ENCODE results near the gene NXPH3.

- PRO-cap: no peak
Measured at GRCh38 chr17:48576384-48577207, 1.6 kb downstream of the HOXB4 start.

DNA sequence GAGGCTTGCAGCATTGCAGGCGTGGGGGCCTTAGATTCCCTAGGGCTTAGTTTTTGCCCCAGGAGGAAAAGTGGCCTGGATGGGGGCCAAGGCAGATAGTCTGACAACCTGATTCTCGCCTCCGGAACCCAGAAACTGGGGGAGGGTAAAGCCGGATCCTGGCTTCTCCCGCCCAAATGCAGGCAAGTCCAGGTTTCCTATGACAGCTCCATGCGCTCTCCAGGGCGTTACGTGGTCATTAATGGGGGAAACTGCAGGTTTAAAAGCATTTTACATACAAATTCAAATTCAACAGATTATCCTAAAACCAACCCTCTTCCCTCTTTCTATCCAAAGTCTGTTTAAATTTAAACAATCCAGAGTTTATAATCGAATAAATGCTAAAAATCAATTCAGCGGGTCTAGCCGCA, 752 bp upstream of the HOXB6 start:
- PRO-cap: no peak

GRCh38 chr17:48620109-48621434, 5.5 kb upstream of the HOXB8 start:
- PRO-cap: no peak

DNA sequence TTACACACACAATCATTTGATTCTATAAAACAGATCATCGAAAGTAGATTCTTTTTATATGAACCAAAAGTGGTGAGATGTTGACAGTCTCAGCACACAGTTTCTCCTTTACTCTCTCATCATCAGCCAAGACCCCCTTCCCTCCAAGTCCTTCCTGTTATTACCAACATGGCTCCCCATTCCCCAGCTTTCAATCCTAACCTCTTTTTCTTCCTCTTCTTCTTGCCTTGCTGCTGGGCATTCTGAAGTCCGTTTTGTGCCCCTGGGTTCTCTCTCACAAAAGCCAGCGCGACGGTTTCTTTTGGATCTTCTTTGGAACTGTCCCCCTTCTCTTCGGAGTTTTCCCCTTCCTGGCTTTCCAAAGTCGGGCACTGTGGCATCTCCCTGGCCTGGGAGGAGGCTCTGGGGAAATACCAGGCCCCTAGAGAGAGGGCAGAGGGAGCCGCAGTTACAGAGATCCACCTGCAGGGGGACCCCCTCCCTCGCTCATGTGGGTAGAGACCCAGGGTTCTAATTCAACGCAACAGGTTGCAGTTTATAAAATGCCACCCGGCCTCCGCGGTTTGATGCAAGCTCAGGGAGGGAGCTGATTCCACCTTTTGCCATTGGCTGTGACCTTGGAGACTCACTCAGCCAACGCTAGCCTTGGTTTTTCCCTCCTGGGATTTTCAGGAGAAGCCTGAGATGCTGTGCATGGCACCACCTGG, 12.3 kb downstream of the TTLL6 start:
- PRO-cap: no peak

DNA sequence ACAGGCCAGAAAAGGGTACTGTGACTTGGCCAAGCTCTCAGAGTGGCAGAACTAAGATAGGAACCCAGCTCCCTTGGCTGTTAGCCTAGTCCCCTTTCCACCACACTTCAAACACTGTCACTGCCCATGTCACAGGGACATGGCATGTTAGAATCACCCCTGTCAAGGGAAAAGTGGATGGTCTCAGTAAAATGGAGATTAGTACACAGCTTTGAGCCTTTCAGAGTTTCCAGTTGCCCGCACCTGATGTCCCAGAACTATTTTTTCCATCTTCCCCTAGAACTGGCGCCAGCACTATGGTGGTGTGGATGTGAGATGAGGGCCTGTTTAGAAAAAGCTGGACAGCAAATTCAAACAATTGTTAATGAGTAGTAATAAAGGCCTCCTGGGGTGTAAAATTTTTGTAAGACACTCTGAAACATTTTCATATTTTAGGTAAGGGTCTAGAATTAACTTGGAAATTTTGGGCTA, 1.8 kb downstream of the CALCOCO2 start:
- PRO-cap: no peak

DNA sequence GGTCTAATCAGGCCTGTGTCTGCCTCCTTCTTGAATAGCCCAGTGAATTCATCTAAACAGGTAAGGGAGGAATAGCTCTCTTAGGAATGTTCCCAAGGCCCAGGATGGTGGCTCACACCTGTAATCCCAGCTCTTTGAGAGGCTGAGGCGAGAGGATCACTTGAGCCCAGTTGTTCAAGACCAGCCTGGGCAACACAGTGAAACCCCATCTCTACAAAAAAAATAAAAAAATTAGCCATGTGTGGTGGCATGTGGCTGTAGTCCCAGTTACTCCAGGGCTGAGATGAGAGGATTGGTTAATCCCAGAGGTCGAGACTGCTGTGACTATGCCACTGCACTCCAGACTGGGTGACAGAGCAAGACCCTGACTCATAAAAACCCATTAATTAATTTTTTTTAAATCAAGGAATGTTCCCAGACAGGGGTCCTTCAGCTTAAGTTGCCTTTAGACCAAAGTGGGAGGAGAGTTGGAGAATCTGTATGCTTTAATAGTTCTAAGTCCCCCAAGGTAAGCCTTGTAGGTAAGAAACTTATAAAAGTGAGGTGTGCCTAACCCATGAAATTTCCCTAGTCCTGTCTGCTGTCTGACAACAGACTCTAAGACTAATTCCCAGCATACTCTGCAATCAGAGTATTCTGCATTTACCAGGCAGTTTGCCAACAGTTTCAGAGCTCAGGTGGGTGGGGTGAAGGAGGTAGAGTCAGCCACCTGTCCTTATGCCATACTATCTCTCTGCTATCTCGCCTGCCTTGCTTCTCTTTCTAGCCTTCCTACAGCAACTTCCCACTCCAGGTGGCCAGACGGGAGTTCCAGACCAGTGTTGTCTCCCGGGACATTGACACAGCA, 2.0 kb downstream of the ATP5MC1 start:
- PRO-cap: no peak

GRCh38 chr17:49014278-49015037, 17.3 kb downstream of the IGF2BP1 start:
- PRO-cap: no peak

DNA sequence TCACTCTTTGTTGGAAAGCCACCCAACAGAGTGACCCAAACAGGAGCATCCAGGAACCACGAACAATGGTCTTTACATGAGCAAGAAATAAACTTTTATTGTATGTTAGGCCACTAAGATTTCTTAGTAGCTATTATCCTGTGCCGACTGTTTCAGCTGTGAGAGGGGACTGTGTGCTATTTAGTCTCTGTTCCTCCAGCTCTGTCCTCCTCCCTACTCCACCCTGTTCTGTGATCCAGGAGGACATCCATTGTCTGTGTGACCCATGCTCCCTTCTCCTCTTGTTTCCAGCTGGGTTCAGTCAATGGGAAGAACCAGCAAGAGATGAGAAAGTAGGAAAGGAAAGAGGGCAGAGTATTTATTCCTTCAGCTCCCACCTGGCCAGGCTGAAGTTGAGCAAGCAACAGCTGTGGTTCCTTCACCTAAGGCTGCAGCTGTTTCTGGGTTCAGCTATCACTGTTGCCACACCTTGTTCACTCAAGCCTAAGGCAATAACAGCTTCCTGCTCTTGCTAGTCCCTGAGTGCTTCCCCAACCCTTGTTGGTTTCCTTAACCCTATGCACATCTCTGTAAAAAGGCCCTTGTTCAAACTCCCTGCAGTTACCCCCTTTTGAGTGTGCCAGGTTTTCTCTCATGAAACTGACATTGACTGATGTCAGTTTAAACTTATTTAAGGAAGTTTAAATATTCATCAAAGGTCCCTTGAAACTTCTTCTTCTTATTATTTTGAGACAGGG, 14.8 kb upstream of the B4GALNT2 start:
- PRO-cap: no peak

- PRO-cap: no peak
Measured at GRCh38 chr17:49201586-49202064, 8.7 kb downstream of the GNGT2 start.

DNA sequence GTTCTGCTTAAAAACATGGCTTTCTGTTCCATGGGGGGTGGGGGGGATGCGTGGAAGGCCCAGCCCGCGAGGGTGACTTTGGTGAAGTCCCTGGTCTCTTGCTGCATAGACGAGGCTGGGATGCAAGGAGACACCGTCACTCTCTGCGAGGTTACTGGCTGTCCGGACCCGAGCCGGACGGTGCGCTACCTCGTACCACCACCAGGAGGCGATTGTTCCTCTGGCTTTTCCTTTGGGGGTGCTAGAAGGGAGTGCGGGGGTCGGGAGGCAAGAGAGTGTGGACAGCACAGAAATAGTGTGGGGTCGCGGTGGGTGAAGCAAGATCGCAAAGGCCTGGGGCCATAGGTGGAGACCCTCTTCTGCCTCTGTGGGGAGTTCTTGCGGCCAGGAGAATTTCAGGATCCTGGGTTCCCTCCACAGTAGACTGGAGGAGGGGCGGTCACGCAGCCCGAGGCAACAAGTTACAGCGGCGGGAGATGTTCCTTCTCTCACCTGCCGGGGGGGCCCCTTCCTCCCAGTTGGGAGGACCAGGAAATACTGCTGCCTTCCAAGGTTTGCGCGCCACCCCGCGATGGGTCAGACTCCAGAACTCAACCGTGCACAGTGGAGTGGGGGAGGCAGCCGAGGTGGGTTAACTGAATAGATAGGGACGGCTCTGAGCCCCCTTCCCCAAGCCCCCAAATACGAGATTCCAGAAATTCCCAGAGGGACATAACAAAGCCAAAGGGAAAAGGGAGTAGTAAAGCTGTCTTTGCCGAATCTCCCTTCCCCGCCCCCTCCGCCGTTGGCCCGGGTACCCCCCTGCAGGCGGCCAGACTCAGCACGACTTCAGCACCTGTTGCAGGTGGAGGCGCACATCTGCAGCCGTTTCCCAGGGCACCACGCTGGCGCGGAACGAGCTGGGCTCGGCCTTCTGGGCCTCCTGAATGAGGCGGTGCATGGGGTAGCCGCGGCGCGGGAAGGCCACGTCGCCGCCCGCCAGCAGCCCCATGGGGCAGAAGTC, 6.9 kb downstream of the PHOSPHO1 start:
- PRO-cap: no peak

DNA sequence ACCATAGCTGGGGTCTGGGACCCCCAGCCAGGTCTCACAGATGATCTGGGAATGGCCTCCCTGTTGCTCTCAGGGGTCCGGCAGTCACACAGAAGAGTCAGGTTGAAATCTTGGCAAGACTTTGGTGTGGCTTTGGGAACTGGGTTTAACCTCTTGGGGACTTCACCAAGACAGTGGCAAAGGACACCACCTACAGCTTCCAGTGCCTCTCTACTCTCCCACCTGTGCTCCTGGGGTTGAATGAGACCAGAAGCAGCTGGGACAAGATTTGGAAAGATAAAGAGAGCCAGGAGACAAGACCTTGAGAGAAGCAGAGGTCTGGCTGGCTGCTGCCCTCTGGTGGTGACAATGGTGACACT, 3.3 kb downstream of the PHOSPHO1 start:
- PRO-cap: no peak

- PRO-cap: unidirectional peak, minus-strand start at chr17:49261057; unidirectional peak, minus-strand start at chr17:49261136
Measured at GRCh38 chr17:49260994-49261539, 30.5 kb upstream of the PHOSPHO1 start.

GRCh38 chr17:49404812-49405171, 9.9 kb downstream of the PHB1 start:
- PRO-cap: no peak

GRCh38 chr17:49575603-49576589, at the start of gene NXPH3:
Gene NXPH3 (plus strand): TSS chr17:49575871.
- PRO-cap: unidirectional peak, plus-strand start at chr17:49575831

DNA sequence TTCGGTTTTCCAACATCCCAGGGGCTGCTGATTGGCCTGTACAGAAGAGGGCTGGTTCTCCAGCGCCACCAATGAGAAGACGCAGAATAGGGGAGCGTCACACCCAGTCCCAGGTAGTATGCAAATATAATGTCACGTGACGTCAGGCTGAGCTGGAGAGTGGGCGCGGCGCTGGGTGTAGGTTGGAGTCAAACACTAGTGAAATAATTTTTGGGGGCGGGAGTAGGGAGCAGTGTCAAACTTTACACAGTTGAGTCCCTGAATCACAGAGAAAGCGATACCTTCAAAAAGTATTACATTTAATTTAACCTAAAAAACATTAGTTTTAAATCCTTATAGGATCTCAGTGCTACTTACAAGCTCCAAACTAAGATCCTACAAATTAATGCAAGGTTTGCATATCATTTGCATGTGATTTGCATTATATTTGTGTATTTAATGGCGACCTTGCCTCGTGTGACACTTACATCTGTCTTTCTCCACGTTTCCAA, 444 bp upstream of the FAM117A start:
- PRO-cap: bidirectional peak, plus-strand start at position 145 of the sequence, minus-strand start outside the sequence; unidirectional peak, plus-strand start at position 206 of the sequence

DNA sequence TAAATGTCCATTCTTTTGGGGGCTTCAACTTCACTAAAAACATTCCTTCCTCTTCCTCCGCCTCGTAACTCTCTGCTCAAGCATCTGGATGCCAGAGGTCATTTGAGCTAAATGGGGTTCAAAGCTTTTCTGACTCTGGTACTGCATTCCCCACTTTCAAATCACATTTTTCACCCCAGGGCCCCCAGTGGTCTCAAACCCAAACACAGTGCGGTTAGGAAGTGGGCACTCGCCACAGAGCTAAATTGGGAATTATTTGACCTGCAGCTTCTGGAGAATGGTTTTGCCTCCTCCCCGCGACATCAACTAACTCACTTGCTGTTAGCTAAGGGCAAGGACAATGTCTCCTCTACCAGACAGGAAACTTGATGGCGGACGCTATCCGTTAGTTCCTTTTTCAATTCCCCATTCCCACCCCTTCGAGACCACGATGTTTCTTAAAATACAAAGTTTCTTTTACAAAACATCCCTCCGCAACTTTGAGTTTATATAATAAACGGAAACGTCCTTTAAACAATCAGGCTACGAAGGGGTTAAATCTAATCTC, 612 bp upstream of the KAT7 start:
- PRO-cap: no peak

- PRO-cap: no peak
Measured at GRCh38 chr17:49807119-49807387, 18.6 kb downstream of the KAT7 start.

- PRO-cap: no peak
Measured at GRCh38 chr17:49818053-49818424, 29.6 kb downstream of the KAT7 start.

DNA sequence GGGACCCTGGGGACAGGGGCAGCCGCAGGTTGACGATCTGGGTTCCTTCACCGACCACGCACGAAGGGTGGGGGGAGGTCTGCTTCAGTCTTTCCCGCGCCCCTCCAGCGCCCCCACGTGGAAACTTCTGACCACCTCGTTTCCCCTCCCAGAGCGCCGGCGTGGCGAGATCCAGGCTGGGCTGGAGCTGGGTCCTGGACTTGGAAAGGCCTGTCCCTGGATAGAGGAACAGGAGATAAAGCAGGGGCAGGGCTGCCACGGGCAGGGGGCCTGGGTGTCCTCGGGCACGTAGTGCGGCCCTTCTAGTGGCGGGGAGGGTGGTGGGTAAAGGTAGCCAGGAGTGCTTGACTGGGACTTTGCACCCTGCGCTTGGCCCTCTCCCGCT, 4.0 kb upstream of the TAC4 start:
- PRO-cap: no peak

DNA sequence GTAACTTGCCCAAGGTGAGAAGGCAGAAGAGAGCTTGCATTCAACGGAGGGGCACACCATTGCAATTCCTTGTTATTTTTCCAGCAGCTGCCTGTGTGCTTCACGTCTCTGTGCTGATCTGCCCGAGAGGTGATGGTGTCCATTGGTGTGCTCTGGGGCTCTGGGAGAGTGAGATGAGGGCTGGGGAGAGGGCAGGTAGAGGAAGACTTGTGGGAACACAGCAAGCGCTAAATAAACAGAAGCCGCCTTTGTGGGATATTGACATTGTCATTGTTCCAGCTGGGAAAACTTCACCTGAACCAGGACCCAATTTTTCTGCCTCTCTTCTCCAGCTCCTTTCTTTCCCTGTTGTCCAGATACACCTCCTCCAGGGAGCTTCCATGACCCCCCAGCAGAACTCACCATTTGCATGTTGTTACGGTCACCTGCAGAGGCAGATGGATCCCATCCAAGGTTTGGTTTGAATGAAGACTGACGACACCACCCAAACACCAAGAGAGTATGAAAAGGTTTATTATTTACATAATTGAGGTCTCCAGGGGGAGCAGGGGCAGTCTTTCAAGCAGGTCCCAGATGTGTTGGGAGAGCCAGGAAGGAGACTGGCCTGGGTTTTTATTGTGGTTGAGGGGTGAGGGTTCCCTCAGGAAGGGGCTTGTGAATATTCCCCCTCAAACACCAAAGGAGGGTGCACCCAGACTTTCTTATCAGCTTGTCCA, 3.6 kb upstream of the ITGA3 start:
- PRO-cap: no peak

Data from parotid gland (tissue), 1 donor.